Skeletal muscle satellite cell (primary cell): Measurements from ENCODE around the genes CNPY3, PPP2R5D, MEA1 and SRF.

DNA sequence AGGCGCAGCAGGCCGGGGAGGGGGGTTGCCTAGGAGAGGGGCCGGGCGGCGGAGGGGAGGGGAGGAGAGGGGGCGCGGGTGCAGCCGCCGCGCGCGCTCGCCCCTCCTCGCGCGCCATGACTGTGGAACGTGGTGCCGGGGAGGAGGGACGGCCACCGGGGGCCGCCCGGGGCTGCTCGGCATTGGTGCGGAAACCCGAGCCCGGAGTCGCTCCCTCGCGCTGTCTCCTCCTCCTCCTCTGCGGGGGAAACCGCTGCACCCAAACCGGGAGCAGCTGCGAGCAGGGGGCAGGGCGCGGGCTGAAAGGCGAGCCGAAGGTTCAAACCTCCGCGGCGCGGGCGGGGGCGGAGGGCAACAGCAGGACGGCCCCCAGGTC, 1.3 kb upstream of the TRERF1 start:
- CAGE, long polyA plus RNA = no peak

DNA sequence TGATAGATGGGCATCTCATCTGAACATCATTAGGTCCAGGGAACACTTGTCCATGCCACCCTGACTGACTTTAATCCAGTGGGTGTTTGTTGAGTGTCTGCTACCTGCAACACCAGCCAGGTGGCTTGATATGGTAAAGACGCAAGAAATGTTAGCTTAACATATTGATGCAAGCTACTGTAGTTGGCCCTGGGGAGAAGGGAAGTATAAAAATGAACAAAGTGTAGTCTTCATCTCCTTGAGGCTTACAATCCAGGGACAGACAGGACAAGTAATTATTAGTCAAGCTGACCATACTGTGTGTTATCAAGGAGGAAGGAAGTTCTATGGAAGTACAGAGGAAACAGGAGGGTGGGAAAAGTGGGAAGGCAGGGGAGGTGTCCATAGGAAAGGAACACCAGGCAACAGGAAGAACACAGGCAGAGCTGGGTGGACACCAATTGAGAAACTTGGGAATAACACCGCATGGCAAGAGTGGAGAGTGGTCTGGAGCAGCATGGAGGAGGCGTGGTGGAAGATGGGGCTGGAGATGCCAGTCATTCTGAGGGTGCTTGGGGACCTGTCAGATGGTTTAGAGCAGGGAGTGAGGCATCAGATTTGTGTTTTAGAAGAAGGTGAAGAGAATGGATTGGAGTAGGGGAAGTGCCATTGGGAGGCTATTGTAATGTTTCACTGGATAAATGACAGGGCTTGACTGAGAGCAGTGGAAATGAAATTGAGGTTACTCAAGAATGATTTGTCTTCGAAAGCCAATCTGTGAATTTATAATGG, 14.2 kb upstream of the BICRAL start:
- CAGE, long polyA plus RNA = no peak

DNA sequence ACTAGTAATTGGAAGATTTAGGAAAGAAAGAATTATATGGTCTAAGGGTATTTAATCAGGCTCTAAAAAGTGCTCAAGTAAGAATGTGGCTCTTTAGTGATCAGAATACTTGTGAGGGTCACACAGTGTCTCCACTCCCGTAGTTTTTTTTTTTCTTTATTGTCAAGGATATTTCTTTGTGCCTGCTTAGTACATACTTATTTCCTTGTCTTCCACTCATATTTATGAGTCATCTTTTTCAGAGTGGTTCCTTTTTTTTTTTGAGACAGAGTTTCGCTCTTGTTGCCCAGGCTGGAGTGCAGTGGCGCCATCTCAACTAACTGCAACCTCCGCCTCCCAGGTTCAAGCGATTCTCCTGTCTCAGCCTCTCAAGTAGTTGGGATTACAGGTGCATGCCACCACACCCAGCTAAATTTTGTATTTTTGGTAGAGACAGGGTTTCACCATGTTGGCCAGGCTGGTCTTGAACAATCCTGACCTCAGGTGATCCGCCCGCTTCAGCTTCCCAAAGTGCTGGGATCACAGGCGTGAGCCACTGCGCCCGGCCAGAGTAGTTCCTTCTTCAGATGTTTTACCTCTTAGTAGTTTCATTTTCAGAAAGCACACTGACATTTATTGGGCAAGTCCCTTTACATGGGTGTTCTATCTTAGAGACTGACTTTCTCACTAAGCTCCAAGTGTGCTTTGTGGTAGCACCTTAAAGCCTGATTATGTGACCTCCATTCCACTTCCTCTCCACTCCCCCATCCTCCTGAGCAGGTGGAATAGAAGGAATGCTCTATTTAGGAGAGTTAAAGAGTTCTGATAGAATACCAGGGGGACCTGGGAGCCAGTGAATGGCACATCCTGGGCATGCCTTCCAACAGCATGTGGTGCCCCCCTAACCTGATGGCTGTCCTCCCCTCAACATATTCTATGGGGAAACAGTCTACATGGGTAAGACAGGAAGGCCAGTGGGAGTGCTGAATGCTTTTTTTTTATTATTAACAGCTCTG, 6.9 kb upstream of the BICRAL start:
- CAGE, long polyA plus RNA = no peak

- CAGE, long polyA plus RNA = no peak
Measured at GRCh38 chr6:42785117-42785514, 3.3 kb downstream of the BICRAL start.

DNA sequence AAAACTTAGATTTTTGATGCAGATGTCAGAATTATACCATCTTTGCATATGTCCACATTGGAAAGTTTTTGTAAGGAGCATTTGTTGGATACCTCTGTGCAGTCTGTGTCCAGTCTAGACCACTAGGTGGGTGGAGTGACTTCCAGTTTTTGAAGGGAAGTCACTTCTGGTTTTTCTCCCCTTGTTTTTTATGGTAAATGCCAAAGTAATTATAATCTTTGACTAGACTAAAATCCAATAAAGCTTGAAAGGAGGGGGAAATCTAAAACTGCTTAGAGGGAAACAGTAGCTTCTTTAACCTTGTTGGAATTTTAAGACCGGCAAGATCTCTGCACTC, 4.3 kb downstream of the BICRAL start:
- CAGE, long polyA plus RNA = no peak

DNA sequence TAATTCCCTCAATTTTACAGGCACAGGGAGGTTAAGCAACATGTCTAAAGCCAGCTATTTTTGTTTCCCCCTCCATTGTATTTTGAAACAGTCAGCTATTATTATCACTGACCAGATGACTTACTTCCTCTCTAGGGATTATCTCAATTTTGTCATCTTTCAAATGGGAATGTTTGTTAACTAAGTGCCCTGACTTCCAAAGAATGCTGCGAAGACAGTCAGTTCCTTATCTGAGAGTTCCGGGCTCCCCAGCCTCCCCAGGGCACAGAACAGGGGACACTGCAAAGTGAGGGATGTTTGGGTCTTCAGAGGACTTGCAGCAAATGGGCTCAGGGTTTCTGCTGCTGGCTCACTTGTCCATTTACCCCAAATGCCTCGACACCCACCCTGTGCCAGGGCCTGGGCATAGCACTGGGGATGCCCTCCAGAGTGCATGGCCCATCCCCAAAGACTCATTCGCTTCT, 5.5 kb upstream of the CNPY3 start:
- CAGE, long polyA plus RNA = no peak

DNA sequence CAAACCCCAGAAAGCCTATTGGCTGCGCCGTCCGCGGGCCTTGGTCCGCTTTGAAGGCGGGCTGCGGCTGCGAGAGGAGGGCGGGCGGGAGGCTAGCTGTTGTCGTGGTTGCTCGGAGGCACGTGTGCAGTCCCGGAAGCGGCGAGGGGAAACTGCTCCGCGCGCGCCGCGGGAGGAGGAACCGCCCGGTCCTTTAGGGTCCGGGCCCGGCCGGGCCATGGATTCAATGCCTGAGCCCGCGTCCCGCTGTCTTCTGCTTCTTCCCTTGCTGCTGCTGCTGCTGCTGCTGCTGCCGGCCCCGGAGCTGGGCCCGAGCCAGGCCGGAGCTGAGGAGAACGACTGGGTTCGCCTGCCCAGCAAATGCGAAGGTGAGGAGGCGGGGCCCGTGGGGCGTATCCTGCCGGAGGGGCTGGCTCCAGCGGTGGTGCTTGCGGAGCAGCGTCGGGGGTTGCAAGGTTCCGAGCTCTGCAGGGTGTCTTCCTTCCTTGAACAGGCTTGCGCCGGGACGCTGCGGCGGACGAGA, at the start of gene CNPY3:
Gene CNPY3 (plus strand): TSS at position 127 of the 523 bp plus-strand sequence.
- CAGE, long polyA plus RNA = start-site peak on the plus strand centred at position 146 of the sequence, 105 bp wide, 418 and 482 reads in 2 replicates

DNA sequence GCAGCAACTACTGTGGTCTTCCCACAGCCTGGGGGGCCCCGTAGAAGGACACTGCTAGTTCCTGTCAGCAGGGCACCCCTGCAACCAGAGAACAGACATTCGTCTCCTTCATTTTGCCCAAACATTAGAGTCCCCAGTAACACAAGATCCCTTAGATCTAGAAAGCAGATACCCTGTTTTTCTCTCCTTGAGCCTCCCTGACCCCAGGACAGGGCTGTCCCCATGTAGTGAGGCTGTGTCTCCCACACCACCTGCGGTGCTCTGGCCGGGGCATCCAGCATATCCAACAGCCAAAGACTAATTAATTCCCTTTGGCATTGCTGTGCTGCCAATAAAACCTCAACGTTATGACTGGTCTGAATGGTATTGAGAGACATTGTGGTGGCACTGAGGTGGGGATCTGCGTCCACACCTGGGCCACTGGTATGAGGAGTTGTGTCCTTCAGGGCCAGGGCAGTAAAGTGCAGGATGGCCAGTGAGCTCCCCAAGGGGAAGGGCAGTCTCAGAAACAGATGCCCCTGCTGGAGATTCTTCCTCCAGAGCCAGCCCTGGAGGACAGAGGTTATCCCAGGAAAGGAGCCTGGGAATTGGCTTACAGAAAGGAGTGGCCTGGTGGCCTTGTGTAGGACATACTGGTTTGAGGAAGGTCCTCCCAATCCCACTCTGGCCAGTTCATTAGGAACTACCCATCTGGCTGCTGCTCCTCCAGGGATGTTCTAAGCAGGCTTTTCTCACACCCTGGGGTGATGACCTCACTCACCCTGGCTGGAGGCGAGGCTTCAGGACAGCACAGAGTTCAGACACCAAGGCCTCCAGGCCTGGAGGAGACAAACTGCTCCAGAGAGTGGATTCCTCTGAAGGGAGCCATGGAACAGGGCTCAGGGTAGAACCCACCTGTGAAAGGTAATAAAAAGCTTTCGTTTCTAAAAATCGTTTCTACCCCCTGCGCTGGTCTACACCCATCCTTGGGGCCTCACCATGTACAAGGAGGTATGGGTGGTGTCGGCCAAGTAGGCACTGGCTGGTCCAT, 8.7 kb downstream of the GNMT start:
- CAGE, long polyA plus RNA = no peak

GRCh38 chr6:42983890-42985120, at the start of gene PPP2R5D:
Gene PPP2R5D (plus strand): TSS chr6:42984570.
- CAGE, long polyA plus RNA = no peak

- CAGE, long polyA plus RNA = start-site peak on the minus strand at chr6:43013918-43013928, 181 and 125 reads in 2 replicates
Measured at GRCh38 chr6:43013014-43014024, at the start of gene MEA1. Gene MEA1 (minus strand): TSS chr6:43013946.

DNA sequence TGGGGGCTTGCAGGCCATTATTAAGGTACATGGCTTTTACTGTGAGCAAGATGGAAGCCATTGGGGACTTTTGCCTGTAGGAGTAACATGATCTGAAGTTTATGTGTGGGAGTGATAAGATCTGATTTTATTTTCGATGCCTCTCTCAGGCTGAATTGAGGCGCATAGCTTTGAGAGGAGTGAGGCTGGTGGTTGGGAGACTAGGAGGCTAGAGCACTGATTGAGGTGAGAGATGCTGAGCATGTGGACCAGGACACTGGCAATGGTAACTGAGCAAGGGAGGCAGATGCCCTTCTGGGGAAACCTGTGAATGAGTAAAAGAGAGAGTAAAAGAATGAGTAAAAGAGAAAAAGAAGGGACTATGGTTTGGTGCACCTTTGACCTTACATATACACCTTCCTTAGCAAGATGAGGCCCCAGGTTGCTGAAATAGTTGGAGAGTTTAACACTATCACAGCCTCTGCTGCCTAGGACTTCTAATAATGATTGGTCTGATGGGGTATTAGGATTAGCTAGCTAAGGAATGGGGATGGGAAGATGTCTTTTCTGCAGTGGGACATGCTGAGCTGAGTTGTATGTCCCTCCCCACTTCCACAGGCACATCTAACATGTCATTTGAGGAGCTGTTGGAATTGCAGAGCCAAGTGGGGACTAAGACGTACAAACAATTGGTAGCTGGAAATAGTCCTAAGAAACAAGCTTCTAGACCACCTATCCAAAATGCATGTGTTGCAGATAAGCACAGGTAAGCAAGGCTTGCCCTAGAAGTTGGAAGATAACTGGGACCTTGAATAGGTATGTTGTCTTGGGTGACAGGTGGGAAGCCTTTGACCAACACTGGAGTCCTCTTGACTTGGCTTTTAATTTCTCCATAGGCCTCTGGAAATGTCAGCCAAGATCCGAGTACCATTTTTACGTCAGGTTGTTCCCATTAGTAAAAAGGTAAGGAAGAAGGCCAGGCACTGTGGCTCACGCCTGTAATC, 3.3 kb downstream of the RRP36 start:
- CAGE, long polyA plus RNA = no peak

GRCh38 chr6:43062527-43063118, 3.2 kb downstream of the KLC4 start:
- CAGE, long polyA plus RNA = no peak

DNA sequence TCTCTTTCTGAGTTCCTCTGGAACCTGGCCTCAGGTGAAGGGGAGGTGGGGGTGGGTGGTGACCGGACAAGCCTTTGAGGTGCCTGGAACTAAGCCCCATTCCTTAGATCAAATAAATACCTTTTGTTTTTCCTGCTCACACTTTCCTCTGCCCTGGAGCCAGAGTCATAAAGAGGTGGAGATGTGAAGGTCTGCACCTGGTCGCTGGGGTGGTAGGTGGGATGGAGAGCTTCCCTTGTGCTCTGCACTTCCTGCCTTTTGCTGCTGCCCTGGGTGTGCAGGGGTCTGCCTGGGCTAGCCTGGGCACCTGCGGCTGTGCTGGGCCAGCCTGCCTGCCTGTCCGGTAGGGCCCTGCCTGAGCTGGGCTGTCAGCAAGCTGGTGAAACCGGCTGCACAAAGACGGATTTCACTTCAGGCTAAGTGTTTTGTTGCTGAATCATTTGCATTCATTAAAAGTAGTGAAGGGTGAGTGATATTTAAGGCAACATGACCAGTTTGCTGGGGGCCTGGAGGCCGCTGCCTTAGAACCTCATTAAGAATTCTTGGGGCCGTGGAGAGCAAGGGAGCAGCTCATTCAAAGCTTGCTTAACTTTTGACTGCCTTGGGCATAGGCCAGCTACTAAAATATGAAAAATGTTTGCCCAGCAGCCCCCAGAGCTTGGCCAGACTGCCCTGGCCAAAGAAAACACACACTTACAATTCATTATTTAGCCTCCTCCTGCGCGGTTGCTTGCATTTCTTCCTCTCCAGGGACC, 20.5 kb downstream of the PTK7 start:
- CAGE, long polyA plus RNA = no peak

GRCh38 chr6:43120817-43121556, 44.9 kb downstream of the PTK7 start:
- CAGE, long polyA plus RNA = no peak

GRCh38 chr6:43170618-43171743, at the start of gene SRF:
Gene SRF (plus strand): TSS chr6:43171269.
- CAGE, long polyA plus RNA = start-site peak on the plus strand at chr6:43171439-43171483, 39 and 76 reads in 2 replicates

GRCh38 chr6:43172909-43173231, 1.8 kb downstream of the SRF start:
- CAGE, long polyA plus RNA = no peak

DNA sequence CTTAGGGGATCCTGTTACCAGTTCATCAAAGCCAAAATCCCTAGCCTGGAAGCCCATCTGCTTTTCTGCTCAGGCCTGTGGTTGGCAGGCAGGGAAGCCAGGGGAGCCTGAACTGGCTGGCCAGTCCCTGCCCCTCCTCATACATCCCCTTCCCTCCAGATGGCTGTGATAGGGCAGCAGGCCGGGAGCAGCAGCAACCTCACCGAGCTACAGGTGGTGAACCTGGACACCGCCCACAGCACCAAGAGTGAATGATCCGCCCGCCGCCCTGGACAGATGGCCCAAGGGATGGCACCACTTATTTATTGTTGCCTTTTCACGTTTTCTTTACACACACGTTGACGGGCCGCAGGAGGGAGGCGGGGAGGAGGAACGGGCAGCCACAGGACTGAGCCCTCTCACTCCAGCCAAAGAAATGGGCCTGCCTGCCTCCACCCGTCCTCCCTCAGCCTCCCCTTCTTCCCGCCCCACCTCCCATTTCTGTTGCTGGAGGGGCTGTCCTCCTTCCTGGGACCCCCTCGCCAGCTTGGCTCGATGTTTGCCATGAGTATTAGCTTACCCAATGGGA, 3.0 kb upstream of the CUL9 start:
- CAGE, long polyA plus RNA = no peak

DNA sequence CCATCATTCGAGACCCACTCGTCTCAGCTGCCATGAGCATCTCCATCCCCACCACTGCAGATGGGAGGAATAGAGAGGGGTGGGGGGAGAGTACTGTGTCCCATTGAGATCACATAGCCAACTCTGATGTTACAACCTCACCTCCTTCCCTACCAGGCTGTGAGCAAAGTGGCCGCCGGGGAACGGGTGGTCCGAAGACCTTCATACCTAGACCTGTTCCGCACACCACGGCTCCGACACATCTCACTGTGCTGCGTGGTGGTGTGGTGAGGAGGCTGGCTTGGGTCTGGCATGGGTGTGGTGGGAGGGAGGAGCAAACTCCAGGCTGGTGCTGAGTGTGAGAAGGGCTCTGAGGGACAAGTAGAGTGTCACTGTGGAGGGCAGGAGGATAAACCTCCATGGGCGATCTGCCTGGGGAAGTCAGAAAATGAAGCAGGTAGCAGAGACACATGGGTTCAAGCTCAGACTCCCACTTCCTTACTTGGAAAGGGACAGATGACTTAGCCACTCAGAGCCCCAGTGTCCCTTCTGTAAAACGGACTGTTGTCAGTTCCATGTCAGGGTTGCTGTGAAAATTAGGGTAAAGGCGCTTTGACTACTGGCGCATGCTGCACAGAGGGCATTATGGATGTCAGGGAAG, 3.5 kb downstream of the SLC22A7 start:
- CAGE, long polyA plus RNA = no peak

- CAGE, long polyA plus RNA = no peak
Measured at GRCh38 chr6:43355576-43356609, 13.6 kb downstream of the ZNF318 start.

DNA sequence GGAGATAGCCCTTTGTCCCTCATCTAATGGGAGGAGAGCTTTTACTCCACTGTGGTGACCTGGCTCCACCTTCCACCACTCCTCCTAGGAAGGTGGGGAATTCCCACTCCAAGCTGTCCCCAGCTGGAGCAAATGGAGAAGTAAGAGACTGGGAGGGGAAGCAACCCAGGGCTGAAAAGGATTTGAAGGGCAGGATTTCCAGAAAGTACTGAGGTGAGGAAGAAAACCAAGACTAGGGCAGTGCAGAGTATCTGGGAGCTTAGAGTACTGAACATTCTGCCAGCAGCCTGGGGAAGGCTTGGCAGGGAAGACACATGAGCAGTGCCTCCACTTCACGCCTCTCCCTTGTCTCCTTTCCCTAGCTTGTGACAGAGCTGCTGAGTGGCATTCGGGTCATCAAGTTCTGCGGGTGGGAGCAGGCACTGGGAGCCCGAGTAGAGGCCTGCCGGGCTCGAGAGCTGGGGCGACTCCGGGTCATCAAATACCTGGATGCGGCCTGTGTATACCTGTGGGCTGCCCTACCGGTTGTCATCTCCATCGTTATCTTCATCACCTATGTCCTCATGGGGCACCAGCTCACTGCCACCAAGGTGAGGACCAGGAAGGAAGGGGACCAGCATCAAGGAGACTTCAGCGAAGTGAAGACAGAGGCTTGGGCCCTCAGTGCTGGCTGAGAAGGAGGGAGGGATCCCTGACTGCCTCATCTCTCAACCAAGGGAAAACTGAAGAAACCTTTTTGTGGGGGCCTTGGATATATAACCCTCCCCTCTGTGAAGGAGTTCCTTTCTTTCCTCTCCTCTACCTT, 7.1 kb downstream of the ABCC10 start:
- CAGE, long polyA plus RNA = no peak